Colic lymph node (tissue), 1 donor: ENCODE measurements around a stretch of chr7.

DNA sequence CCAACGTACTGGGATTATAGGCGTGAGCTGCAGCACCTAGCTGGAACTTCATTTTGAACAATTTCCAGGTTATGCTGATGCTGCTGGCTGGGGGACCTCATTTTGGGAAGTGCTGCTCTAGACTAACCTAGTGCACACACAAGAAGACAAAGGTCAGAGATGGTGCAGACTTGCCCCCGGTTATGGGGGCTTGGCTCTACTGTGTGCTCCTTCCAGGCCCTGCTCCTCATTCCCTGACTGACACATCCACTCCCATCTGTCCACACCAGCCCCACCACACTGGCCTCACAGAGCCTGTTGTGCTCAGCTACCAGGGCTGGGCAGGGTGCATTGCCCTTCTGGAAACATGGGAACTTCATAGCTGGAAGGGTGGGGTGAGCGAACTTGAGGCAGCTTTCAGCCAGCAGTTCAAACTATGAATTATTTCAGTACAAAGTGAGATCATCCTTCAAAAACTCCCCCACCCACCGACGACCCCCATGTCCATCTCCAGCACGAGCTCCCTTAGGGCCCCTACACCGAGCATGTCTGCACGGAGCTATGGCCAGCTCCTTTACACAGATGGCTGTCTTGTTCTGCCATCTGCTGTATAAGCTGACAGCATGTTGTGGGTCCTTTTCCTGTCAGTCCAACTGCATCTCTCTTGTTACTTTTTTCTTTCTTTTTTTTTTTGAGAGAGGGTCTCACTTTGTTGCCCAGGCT lies 21.8 kb downstream of the NPC1L1 start:
- PRO-cap = no peak

GRCh38 chr7:44581257-44581860 lies 672 bp downstream of the TMED4 start:
- PRO-cap = no peak

- PRO-cap = no peak
These were observed 12.3 kb downstream of the OGDH start for GRCh38 chr7:44618500-44619277.

- PRO-cap = no peak
These were observed 29.9 kb downstream of the OGDH start for GRCh38 chr7:44636270-44636692.

DNA sequence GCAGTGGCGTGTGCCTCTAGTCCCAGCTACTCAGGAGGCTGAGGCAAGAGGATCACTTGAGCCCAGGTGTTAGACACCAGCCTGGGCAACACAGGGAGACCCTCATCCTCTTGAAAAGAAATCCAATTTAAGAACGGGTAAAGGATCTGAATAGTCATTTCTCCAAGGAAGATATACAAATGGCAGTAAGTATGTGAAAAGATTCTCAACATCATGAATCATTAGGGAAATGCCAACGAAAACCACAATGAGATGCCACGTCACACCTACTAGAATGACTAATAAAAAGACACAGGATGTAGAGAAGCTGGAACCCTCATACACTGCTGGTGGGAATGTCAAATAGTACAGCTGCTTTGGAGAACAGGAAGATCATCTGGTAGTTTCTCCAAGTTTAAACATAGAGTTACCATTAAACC lies 13.3 kb upstream of the ZMIZ2 start:
- PRO-cap = no peak

GRCh38 chr7:44766307-44766947 lies 17.8 kb downstream of the ZMIZ2 start:
- PRO-cap = no peak

- PRO-cap = no peak
These were observed 6.3 kb downstream of the PPIA start for GRCh38 chr7:44802656-44803292.

GRCh38 chr7:44824780-44825876 lies 22.8 kb downstream of the H2AZ2 start:
- PRO-cap = no peak

DNA sequence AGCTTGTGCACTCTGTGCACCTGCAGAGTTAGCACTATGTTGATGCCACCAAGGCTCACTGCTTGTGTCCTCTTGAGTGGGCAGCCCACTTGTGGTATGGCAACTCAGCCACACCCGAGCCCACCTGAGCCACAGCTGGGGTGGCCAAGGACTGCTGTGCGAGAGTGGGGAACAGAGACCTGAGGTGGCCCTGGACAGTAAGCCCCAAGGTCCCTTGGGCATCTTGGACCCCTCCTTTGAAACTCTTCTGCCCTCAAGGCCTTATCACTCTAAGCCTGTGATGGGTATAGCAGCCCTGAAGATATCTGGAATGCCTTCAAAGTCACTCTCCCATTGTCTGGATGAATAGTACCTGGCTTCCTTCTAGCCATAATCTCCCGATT lies 25.6 kb downstream of the MYO1G start:
- PRO-cap = no peak

GRCh38 chr7:44967321-44967871 lies 11.4 kb downstream of the MYO1G start:
- PRO-cap = no peak

DNA sequence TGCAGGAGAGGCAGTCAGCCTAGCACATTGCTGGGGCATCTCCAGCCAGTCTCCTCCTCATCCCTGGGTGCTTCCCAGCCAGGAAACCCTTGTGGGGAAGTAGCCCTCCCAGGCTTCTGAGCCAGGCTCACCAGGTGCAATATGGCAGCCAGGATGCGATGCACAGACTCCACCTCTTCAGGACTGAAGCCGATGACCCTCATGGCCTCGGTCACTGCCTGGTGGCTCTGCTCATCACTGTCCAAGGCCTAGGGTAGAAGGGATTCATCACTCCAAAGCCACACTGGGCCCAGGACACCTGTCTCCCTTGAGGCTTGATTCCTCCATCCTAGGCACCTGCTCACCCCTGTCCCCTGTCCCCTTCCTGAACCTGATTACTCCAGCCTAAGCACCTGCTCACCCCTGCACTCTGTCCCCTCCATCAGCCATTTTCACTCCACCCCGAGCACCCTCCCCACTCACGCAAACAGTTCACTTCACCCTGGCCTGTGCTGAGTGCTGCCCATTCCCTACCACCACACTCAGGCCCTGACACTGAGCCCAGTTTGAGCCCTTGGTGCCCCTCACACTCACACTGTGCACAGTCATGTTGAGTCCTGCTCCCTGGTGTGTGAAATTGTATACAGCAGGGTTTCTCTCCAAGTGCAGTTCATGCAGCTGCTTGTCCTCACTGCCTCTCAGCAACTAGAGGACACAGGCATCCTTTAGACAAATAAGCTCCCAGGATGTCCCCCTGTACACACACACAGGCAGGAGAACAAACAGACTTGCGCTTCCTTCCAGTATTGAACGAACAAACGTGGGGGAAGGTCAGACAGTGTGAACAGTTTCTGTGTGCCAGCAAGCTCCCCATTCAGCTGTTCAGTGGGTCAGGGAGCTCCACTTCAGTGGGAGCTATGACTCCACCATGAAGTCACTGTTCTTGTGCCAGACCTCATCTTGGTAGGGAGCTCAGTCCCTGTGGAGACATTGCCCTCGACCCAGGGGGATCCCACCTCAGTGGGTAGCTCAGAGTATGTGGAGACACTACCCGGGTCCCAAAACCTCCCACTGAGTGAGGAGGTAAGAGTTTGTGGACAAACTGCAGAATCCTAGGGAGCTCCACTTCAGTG lies 6.9 kb downstream of the MYO1G start:
- PRO-cap = no peak

DNA sequence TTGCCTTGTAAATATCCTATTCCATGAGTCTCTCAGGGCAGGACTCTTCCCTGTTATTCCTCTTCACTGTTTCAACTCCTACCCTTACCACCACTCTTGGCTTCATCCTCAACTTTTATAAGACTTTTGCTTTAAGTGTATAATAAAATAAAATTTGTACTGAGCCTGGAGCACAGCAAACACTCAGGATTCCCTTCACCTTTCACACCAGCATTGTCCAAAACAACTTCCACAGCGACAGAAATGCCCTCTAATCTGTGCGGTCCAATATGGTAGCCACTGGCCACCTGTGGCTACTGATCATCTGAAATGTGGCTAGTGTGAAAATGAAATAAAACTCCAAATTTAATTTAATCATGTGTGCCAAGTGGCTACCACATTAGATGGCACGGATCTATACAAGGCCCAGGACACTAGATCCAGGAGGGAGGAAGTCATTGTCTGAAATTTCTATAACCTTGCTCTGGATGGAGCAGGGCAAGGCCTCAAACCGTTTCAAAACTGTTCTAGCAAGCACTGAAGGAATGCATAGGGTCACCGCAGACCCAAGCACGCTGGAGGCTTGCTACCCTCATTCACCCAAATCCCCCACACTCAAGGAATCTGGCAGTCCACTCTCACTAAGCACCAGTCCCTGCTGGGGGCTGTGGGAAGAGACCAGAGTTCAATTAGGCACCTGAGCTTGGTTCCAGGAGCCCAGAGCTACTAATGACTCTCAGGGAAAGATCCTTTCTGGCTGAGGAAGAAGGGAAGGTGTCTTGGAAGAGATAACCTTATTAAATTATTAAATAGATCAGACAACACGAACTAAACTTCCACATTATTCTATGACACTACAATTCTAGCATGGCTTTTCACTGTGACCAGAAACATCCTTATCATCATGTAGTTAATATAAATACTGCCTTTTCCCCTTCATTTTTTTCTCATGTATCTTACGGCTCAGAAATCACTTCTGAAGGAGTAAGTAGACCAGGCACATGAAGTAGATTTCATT lies 6.4 kb upstream of the MYO1G start:
- PRO-cap = no peak

DNA sequence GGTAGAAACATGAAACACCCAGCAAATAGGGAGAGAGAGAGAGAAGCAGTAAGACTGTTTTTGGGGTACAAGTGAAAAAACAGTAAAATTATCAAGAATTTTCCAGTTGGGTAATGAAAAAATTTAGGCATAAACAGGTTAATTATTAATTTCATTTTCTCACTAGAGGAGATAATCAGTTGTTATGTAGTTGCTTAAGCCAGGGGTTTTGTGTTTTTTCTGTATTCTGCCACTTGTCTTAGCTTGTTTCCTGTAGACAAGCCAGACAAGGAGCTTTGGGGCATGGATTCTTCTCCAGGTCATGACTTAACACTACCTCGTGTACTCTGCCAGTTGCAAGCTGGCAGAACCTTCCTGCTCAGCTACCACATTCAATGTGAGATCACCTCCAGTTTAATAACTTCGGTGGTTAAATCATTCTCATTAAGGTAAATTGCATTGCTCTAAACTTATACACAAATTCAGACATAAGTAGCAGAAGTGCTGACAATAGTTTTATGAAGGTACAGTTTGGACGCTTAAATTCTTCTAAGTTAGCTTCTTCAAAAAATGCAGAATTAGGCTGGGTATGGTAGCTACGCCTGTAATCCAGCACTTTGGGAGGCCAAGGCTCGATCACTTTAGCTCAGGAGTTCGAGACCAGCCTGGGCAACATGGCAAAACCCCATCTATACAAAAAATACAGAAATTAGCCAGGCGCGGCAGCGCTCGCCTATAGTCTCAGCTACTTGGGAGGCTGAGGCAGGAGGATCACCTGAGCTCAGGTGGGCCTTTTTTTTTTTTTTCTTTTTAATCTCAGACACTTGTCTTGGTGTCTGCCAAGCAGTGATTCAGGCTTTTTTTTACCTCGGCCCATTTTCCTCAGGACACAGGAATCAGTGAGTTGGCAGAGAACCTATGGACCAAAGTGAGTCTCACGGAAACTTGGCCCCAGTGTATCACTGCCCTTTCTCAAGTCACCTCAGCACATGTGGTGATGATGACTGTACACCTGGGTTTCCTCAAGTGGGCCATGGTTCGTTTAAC lies 2.0 kb downstream of the CCM2 start:
- PRO-cap = no peak

DNA sequence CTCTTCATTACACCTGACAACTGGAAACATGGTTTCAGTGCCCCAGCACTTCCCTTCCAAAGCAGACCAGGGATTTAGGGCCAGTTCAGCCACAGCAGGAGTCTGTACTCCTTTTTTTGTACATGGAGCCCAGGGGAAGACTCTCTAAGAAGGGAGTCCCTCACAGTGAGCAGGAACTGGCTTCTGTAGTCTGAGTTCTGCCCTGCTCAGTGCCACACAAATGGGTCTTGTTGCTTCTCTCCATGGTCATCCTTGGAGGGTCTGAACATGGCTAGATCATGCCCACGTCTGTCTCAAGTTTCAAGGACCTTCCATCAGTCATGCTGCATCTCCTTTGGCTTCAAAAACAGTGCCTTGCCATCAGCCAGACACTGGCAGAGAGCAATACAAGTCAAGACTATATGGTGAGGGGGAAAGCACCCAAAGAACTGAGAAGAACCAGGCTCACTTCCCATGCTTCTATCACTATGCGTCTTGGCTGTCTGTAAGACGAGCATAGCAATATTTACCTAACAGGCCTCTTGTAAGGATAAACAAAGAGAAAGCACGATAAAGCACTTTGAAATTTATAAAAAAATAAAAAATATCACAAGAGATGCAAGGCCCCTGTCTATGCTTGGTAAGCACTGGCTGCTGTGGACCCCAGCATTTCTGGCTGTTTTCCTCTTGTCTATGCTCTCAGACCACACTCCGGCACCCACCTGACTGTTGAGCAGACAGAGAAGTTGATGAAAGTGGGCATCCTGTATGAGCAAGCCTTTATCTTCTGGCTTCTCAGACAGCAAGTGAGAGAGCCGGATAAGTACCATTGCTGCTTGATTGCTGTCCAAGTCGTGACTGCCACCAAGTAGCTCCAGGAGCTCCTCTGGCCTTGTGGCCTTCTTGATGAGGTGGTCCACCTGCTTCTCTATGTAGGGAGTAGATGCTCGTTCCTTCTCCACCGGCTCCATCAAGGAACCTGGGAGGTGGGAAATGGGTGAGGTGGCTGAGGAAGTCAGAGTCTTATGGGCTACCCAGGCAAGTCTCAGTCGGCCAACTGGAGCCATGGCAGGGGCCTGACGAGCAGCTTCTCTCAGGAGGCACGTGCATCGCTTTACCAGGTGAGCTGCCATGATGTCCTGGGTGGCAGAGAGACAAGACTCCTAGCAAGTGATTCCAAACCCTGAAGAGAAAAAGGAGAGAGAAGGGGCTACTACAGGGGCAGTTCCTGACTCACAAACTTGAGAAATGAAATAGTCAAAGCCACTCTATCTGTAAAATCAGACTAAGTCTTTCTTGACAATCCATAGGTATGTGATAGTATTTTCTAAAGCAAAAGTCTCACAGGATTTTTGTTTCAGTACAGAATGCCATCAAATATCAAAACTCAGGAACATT lies 2.9 kb downstream of the TBRG4 start:
- PRO-cap = no peak

DNA sequence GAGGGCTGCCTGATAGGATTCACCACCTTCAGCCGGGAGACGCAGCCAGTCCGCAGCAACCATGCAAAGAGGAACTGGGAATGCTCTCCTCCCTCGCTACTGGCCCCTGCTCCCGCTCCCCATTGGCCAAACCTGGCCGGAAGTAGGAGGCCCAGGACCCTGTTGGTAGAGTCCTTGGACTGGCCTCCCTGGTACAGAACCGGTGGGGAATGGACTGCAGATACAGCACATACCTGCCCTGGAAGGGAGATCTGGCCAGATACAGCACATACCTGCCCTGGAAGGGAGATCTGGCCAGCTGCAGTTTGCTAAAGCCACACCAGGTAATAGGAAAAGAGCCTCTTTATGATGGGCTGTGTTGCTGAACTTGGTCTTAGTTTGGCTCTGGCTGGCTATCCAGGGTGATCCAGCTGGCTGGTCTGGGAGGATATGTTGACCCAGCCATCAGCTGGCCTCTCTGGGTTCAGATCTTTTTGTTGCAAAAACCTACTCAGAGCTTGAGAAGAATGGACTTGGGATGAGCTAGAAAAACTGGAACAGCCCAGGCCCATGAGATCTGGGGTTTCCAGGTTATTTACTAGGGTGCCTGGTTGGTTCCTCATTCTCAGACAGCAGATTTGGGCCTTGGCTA lies 116.4 kb downstream of the ADCY1 start:
- PRO-cap = no peak

DNA sequence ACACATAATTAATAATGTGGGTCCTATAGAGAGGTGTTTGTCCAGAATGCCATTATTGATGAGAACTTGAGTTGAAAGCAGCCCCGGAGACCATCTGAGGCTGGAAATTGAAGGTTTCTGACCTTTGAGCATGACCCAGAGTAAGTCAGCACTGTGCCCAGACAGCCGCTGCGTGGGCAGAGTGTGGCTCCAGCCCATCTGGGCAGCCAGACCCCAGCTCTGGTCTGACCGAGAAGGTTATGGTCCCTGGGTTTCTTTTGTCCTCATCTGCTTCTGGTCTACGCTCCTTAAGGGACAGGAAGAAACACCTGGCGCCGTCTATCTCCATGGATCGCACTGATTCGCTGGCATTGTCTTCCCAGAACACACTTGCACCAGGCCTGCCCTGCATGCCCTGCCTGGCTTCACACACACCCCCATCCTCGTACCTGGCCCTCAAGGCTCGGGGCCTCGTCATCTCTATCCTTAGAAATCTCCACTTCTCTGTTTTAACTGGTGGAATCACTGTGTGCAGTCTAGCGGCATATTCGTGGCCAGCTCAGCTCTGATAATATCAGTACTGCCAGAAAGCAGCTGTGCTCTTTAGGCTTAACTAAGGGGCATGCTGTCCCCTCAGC lies 127.6 kb downstream of the ADCY1 start:
- PRO-cap = no peak

DNA sequence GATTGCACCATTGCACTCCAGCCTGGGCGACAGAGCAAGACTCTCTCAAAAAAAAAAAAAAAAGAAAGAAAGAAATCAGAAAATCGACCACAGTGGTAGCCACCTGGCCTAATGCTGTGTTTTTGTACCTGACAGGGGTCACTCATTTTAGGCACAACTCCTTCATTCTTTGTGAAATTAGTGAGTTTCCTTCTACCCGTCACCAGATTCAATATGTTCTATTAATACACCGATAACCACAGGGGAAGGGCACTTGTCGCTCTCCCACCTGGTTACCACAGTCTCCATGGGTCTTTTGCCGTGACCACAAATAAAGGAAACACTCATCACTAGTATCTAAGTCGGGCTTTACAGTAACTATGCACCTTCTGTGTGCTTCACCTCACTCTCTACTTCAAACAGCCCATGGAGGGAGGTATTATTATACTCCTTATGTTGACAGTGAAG lies 146.3 kb downstream of the ADCY1 start:
- PRO-cap = no peak

GRCh38 chr7:45727546-45727966 lies 145.3 kb downstream of the CCDC201 start:
- PRO-cap = no peak

GRCh38 chr7:45880636-45881007 lies 7.7 kb upstream of the IGFBP1 start:
- PRO-cap = no peak

DNA sequence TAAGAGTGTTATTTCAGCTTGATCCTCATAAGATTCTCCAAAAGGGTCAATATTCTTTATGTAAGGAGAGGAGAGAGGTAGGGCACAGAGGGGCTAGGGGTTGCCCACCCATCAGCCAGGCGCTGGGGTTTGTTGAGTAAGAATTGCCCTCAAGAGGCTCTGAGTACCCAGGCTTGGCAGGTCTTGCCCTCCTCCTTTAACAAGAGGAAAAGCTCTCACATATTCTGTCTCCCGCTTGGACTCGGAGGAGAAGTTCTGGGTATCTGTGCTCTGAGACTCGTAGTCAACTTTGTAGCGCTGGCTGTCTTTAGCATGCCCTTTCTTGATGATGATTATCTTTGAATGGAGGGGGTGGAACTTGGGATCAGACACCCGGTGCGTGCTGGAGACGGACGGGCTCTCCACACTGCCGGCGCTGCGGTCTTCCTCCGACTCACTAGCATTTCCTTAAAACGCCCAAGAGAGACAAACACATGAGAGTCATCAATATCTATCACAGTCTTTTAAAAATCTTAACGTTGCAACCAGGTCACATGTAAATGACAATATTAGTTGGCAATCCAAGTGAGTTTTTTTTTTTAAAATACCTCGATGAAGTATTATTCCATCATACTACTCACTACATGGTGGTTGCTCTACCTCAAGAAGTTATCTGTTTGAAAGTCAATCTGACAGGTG lies 3.9 kb downstream of the IGFBP3 start:
- PRO-cap = no peak